Natural killer cell (primary cell): ENCODE measurements around a stretch of chr1.

DNA sequence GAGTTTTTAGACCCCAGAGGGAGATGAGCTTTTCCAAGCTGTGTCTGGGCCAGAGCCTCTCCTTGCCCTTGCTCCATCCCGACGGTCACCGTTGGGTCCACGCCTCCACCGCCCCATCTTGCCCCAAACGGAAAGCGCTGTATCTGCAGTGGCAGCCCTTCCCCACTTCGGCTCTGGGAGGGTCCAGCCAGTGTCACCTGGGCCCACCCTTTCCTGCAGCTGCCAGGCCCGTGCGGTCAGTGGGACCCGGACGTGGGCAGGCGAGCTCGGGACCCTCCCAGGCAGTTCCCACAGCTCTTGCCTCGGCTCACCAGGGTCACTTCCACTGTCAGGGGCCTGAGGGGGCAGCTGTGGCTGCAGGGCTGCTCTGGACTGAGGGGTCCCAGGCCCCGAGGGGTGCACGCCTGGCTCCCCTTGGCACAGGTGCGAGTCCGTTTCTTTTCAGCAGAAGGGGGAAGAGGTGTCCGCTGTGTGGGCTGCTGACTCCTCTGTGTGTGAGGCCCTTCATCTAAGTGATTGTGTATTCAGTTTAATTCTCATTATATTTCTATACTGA is 80.7 kb downstream of the SKI start:
- PRO-cap, result no peak

DNA sequence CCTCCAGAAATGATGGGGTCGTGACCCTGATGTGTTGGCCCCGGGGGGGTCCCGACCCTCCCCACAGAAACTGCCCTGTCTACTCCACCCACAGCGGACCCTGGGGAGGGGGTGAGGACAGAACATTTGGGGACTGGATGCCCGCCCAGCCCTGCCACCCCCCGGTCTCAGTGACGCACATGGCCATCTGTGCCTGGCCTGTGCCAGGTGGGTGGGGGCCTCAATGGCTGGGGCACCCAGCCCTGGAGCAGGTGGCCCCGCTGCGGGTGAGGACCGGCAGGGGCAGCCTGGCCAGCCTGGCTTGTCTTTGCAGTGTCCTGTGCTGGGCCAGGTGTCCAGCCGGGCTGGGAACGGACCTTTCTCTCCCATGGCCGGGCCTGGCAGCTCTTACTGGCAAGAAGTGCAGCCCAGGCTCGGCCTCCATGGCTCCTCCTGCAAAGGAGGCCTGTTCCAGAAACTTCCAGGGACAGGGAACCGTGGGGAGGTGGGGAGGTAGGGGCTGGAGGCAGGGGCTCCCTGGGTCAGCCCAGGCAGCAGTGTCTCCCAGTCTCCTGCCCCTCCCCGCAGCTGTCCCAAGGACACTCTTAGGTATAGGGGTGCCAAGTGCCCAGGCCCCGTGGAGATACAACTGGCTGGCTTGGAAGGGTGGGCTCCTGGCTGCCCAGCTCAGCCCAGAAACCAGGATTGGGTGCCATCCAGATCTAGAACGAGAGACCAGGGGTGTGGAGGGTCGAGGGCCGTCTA is 78.4 kb downstream of the MORN1 start:
- PRO-cap, result no peak

- PRO-cap, result no peak
These were observed 74.8 kb downstream of the MORN1 start for GRCh38 chr1:2316489-2317057.

DNA sequence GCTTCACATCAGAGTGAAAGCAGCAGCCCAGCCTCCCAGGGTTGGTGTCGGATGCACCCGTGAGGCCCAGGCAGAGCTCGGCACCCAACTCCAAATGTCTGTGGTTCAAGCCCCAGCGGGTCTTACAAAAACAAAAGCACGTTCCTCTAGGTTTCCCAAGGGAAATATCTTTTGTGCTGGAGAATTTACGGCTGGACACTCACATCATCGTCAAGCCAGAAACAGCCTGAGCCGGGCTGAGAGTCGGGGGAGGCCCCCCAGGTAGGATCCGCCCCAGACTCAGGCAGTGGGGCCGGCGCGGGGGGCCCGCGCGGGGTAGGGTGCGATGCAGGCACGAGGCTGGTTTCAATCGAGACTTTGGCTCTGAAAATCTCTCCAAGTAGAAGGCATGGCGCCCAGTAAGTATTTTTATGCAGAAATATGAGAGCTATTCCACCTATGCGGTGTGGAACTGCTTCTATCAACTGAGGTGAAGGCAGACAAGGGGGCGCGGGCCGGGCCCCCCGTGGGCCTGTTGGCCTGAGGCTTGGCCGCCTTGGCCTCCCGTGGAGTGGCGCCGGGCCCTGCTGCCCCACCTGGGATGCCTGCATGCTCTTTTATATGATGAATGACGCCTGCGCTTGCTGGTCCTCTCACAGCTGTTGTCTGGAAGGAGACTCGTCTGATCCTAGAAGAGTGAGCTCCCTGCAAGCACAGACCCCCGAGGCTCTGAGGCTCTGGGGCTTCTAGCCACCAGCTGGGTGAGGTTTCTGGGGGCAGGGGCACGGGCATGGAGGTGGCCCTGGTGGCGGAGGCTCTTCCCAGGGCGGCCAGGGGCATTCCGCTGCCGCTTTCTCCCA is 36.4 kb downstream of the MORN1 start:
- PRO-cap, result no peak

- PRO-cap, result no peak
These were observed 3.3 kb downstream of the MORN1 start for GRCh38 chr1:2387724-2388686.

GRCh38 chr1:2402796-2403551 is 9.4 kb downstream of the PEX10 start:
- PRO-cap, result no peak

DNA sequence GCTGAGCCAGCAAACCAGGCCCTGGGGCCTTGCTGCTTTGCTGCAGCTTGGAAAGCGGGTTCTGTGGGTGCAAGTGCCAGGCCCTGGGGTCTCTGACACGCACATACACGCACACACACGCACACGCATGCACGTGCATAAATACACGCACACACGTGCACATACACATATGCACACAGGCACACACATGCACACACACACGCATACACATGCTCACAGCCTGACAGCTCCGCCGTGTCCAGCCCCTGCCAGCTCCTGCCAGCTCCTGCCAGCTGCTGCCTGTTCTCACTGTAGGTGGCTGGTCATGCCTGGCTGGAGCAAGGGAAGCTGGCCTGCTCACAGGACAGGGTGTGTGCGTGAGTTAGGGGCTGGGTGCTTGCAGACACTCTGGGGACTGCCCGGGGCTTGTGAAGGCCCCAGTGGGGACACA is 4.8 kb downstream of the PLCH2 start:
- PRO-cap, result no peak

DNA sequence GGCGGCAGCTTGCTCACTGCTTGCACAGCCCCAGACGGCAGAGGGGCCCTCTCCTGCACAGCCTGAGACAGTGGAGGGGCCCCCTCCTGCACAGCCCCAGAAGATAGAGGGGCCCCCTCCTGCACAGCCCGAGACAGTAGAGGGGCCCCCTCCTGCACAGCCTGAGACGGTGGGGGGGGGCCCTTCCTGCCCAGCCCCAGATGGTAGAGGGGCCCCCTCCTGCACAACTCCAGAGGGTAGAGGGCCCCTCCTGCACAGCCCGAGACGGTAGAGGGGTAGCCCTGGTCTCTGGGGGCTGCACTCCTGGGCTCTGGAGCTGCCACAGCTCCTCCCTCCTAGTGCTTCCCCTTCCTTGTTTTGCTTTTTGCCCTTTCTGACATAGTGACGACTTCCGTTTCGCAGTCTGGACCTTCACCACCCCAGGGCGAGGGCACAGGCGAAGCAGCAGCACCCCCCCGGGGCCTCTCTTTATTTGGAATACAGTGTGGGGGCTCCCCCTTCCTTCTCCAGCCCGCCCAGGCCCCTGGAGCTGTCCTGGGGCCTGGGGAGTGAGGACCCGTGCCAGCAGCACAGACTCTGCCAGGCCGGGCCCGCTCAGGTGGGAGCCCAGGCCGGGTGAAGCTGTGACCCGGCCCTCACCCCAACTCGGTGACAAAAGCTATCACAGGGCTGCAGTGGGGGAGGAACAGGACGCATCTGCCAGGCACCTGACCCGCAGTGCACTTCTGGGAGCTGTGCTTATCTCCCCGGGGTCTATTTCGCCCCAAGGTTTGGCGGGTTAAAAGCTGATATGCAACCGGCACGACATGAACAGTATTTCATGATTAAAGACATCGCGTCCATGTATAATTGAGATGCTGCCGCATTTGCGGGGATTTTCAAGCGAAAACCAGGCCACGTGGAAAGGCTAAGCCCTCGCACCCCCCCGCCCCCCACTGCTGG is 1.1 kb upstream of the PRXL2B start:
- PRO-cap, result bidirectional peak, plus-strand start at position 422 of the sequence, minus-strand start at position 359 of the sequence; bidirectional peak, plus-strand start at position 661 of the sequence, minus-strand start at position 653 of the sequence

DNA sequence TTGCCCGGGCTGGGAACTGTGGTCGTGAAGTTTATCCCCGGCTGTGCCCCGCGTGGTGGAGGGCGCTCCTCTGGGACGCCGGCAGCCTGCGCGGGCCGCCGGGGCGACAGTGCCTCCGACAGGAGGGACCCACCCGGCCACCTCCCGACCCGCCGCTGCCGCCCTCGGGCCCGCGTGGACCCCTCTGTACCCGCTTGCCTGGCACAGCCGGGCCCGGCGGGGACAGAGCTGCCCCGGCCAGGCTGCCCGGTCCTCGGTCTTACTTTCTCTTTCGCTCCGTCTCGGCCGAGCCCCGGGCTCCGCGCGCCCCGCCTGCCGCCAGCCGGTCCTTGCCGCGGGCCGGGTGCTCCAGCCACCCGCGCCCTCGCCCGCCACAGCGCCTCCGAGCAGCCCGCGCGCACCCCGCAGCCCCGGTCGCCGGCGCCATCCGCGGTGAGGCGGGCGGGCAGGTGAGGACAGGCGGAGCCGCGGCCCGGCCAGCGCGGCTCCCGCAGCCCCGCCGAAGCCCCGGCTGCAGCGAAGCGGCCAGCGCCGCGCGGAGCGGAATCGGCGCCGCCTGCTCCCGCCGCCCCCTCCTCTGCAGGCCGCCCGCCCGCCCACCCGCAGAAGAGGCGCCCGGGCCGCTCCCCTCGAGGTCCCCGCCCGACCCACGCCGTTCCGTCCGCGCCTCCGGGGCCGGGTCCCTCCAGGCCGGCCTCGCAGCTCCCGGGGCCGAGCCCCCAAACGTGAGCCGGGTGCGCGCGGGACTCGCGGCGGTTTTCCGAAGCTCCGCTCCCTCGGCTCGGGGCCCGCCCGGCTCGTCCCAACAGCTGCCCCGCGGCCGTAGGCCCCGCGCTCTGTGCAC is 1.2 kb downstream of the PRDM16 start:
- PRO-cap, result no peak

DNA sequence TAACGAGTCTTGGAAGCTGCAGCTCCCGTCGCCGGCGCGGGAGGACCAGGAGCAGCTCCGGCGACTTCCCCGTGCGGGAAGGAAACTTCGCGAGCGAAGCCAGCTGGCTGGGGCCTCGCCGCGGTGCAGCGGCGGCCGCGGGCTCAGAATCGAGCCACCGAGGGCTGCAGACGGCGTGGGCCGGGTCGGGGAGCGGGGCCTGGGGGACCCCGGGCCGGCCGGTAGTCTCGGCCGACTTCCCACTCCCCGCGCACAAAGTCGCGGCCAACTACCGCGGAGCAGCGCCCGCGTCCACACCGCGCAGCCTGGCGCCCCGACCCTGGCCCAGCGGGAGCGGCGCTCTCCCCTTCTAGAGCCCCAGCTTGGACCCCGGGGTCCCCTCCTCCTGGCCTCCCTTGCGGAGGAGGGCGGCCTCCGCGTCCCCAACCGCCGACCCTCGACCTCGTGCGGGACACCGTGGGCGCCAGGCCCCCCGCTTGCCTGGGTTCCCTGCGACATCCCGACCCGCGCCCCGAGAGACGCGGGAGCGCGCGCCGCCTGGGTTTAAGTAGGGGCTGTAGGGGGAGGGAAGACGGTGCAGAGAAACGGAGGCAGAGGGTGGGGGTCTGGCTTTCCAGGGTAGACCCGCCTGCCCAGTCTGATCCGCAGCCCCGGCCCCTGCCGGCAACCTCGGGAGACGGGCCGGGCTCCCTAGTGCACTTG is 4.6 kb downstream of the PRDM16 start:
- PRO-cap, result no peak

GRCh38 chr1:3196524-3197083 is 127.6 kb downstream of the PRDM16 start:
- PRO-cap, result no peak

GRCh38 chr1:3212004-3212732 is 143.2 kb downstream of the PRDM16 start:
- PRO-cap, result no peak

DNA sequence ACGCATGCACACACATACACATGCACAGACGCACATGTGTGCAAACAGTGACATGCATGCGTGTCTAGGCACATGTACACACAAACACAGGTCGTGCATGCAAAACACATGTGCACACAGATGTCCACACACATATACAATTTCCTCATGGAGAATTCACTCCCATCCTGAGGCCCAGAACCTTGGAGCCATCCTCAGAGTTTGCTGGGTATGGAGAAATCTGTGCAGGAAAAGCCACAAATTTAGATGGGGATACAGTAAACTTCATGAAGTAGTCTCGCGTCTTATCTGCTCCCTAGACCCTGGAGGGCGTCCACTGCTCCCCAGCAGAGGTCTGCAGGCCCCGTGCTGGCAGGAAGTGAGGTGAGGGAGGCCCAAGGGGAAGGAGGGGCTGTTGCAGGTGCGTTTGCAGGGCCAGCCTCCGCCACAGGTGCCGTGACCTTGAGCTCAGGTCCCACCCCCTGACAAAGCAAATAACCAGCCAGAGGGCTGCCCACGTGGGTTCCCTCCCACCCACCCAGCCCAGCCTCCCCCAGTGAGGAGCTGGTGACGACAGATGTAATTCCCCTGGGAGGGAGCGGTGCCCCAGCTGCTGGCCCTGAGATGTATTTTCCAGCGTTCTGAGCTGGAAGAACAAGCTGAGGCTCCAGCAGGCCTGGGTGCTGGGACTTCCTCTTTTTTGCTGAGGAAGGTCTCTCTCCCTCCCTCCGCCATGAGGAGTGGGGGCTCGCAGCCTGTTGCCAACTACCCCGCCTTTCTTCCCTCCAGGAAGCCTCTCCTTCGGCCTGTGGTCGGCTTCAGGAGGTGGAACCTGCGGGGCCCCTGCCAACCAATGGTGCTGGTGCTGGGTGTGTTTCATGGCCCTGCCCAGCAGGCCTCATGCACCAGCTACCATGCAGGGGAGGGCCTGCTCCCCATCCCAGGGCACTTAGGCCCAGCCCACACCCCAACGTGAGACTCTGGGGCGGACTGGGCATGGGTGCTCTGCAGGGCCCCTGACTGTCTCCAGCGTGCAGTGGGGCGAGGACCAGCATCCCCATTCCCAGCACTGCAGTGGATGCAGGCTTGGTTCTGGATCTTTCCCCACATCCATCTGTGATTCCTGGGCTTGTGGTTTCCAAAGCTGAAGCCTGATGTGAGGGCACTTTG is 153.1 kb downstream of the PRDM16 start:
- PRO-cap, result no peak

- PRO-cap, result no peak
These were observed 169.4 kb downstream of the PRDM16 start for GRCh38 chr1:3238316-3238872.

DNA sequence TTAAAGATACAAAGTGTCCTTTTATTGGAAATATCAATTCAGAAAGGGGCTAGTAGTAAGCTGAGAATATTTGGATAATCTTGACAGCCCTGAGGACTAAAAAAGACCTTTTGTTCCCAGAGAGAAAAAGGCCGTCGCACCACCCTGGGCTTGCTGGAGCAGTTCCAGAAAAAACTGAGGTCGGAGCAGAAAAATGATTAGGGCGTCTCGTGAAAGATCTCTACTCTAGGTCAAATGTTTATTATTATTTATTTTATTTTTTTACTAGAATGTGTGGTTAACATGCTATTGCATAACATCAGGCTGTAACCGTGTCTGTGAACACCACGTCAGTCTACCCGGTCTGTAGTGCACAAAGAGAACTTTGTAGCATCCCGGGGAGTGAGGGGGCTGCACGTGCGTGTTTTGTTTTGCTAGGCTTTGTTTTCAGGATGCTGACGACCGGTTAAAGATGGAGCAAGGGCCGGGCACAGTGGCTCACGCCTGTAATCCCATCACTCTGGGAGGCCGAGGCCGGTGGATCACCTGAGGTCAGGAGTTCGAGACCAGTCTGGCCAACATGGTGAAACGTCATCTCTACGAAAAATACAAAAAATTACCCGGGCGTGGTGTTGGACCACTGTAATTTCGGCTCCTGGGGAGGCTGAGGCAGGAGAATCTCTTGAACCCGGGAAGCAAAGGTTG is 87.8 kb upstream of the ARHGEF16 start:
- PRO-cap, result no peak

GRCh38 chr1:3393017-3394220 is 61.0 kb upstream of the ARHGEF16 start:
- PRO-cap, result no peak

GRCh38 chr1:3439567-3439824 is 15.0 kb upstream of the ARHGEF16 start:
- PRO-cap, result no peak

GRCh38 chr1:3453743-3454171 is 708 bp upstream of the ARHGEF16 start:
- PRO-cap, result no peak

GRCh38 chr1:3459320-3460048 is 5.0 kb downstream of the ARHGEF16 start:
- PRO-cap, result no peak

DNA sequence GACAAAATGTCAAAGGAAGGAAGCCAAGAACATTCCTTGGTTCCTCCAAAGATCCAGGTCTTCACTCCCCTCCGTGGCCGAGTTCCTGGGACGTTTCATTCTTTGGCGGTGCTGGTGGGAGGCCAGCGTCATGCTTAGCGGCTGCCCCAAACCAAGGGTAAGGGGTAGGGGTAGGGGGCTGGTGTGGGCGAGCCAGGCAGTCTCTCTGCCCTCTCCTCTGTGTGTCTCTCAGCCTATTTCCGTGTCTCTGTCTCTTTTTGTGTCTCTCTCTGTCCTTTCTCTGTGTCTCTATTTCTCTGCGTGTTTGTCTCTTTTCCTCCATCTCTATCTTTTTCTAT is 49.4 kb downstream of the MEGF6 start:
- PRO-cap, result no peak